Endometrial microvascular endothelial cells (primary cell): Measurements from ENCODE around the genes PCSK1 and RGMB.

DNA sequence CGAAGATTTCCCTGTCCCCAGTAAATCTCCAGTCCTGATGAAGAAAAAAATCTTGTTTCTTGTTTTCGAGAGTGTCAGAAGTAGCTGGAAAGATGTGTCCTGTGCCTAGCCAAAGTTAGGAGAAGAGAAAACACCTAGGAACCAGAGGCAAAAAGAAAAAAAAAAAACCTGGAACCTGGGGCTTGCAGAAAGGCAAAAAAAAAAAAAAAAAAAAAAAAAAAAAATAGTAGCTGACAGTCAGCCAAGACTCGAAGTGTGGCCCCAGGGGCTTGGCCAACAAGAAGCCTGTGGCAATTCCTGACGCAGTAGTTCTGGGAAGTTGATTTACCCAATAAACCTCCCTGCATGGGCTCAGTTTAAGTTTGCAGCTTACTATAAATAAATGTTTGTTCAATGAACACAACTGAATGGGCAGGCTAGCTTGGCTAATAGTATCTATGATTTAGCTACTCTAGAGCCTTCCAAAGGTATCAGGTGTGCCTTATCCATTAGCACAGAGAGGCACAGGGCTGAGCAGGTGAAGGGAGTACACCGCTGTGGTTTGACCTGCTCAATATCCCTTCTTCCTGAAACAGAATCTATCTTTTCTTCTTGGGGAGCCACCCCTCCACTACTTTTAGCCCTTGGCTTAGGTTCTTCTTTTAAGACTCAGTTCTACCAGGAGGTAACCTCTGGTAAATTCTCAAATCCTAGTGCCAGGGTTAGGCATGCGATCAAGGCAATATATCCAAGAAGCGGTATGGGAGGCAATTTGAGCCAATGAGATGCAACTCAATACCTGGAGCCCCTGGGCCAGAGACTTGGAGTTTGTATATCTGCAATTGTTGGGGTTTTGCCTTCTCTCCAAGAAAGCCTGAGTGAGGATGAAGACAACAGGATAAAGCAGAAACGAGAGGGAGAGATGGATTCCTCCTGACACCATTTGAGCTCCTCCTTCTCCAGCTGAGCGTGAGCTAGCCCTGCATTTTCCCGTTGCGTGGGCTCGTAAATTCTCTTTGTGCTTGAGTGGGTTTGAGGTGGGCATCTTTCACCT lies 21.4 kb upstream of the GLRX start:
- RAMPAGE, long total RNA = no peak

- RAMPAGE, long total RNA = no peak
These were observed 31.0 kb upstream of the GLRX start for GRCh38 chr5:95853423-95854053.

- RAMPAGE, long total RNA = no peak
These were observed 36.0 kb downstream of the ELL2 start for GRCh38 chr5:95925206-95926423.

DNA sequence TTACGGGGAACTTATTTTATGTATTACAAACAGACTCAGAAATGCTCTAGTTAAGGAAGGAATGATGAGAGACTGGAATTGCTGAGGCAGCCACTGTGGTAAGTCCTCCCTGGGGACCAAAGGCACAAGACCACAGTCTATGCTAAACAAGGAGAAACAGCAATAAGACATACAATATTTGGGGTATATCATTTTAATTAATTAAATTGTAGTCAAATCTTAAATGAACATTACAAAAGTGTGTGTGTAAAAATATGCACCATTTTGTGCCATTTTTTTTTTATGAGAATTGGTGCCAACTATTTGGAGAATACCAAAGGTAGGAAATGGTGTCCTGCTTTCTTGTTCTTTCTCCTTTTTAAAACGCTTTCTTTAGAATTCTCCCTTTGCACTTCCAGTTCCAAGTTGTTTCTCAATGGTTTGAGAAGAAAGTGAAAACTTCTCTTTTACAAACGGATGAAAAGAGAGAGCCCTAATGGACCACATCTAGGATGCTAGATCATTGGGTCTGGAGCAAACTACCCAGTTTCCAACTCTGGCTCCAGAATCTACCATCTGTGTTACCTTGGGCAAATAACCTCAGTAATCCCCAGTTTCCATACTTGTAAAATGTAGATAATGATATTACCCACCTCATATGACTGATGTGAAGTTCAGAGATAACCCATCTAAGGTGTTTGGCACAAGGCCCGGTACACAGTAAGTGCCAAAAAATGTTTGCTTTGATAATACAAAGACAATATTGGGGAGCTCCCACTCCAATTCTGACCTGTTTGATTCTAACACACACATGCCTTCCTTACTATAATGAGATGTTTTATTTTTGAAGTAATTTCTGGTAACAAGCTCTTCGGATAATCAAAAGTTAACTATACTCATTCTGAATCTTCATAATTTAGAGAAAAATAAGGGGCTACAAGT lies 30.8 kb downstream of the ELL2 start:
- RAMPAGE, long total RNA = no peak

- RAMPAGE, long total RNA = no peak
These were observed 30.2 kb downstream of the ELL2 start for GRCh38 chr5:95931559-95931783.

GRCh38 chr5:95949922-95950330 lies 11.7 kb downstream of the ELL2 start:
- RAMPAGE, long total RNA = no peak

DNA sequence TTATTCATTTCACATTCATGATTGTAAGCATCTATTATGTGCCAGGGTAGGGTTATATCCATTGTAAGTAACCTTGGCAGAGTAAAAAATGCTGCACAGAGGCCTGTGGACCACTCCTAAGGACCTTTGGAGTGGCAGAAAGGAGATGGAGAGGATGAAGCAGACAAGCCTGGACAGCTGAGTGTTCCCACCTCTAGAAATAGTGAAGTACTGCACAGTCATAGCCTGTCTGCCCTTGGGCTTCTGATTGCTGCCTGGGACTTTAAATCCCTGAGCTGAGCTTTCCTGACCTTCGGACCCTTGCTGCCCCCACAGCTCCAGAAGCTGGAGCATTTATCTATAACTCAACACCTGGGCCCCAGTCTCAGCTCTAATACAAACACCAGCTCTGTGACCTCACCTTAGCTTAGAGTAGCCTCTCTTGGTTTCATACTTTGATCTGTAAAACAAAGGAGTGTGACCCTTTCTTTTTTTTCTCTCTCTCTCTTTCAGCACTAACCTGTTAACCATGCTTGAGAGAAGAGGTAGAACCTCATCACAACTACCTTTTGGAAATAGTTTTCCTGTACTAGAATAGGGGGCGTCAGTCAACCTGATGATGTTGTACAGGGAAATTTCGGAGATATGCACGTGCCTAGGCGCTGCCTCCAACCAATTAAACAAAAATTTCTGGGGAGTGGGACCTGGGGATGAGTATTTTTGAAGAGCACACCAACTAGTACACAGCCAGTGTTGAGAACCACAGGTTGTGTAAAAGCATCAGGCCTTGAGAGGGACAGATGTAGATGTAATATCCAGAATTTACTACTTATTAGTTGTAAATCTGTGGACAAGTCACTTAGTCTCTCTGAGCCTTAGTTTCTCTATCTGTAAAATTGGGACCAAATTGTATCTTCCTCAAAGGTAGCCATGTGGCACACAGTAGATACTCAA lies 25.4 kb upstream of the ELL2 start:
- RAMPAGE, long total RNA = no peak

- RAMPAGE, long total RNA = no peak
These were observed 93.0 kb downstream of the PCSK1 start for GRCh38 chr5:96339890-96340705.

DNA sequence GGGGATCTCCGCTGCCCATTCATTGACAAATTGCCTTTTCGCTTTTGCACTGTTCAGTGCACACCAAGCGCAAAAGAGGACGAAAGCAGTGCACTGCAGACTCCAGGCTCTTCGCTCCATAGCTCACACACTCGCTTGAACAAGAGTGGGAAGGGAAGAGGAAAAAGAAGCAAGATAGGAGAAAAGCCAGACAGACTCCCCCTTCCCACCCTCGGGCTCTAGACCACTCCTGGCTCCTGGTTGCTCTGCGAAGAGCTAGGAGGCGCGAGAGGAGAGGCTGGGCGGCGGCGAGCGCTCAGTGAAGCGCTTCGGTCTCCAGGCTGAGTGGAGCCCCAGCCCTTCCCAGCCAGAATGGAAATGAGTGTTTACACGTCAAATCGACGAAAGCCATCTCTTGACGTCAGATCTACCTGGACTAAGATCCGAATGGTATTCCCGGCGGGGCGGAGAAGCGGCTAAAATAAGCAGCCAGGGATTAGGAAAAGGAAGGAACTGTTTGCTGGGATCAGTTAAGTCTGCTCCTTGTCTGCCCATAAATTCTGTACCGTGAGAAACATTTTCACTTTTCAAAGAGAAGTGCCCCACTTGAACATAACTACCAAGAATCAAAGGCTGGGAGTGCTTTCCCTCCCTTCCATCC lies at the start of gene PCSK1:
Gene PCSK1 (minus strand): TSS at position 326 of the 640 bp plus-strand sequence.
- RAMPAGE, long total RNA = no peak

DNA sequence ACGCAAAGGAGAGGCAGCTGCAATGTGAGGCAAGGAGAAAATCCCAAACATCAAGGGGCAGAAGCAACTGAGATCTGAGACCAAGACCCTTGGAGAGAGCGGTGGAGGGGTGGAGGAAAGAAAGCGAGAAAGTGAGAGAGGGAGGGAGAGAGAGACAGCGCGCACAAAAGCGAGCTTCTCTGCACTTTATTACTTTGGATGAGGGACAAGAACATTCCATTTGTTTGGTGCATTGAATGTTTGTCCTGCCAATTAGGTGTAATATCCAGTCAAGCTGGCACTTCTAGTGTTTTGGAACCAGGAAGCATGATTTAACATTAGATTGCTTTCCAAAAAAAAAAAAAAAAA lies 1.4 kb downstream of the CAST start:
- RAMPAGE, long total RNA = no peak

GRCh38 chr5:96718531-96719065 lies 56.4 kb downstream of the CAST start:
- RAMPAGE, long total RNA = no peak

- RAMPAGE, long total RNA = no peak
These were observed 66.5 kb downstream of the ERAP1 start for GRCh38 chr5:96741230-96741716.

GRCh38 chr5:96776007-96776650 lies 31.6 kb downstream of the ERAP1 start:
- RAMPAGE, long total RNA = no peak

GRCh38 chr5:96934227-96934647 lies 1.6 kb upstream of the LNPEP start:
- RAMPAGE, long total RNA = no peak

DNA sequence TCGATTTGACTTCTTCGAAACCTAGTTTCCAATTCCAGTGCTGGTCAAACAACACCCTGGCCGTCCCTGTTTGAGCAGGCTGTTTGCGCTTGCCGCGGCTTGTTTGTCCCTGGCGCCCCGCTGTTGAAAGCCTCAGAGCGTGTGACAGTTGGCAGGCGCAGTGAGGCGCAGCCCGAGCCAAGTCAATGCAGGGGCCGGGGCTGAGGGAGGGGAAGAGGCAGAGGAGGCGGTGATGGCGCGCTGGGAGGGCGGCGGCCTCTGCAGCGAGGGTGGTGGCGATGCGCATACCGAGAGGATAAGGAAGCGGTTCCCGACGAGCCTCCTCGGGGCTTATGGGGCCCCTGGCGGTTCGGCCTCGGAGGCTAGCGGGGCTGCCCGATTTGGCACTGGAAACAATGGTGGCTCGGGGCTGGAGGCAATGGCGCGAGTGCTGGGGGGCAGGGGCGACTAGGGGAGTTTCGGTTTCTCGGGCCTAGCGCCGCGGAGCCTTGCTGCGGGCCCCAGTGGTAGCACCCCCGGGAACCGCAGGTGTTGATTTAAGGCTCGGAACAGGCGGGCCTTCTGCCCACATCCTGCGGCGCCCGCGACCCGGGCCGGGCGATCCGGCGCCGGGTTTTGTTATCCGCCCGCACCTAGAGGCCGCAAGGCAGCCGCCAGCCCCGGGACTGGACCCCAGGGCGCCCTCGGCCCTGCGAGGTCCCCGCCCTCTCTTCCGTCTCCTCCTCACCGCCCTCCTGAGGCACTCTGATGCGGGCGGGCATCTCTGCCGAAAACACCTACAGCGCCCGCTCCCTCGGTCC lies 1.0 kb upstream of the LNPEP start:
- RAMPAGE, long total RNA = no peak

GRCh38 chr5:98546360-98546862 lies 227.1 kb upstream of the RGMB start:
- RAMPAGE, long total RNA = no peak

DNA sequence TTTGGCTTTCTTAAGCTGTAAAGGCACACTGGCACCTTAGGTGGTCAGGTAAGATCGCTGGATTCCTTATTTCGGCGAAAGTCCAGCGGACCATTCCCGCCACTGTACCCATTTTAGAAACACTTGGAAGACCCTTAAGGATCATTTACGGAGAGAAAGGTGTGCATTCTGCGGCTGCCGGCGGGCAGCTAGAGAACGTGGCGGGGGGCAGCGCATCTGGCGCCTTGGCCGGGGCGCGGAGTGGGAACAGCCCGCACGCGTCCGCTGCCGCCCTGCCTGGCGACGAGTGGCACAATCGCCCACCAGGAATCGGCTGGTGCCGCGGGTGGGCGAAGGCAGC lies 4.8 kb upstream of the RGMB start:
- RAMPAGE, long total RNA = no peak

DNA sequence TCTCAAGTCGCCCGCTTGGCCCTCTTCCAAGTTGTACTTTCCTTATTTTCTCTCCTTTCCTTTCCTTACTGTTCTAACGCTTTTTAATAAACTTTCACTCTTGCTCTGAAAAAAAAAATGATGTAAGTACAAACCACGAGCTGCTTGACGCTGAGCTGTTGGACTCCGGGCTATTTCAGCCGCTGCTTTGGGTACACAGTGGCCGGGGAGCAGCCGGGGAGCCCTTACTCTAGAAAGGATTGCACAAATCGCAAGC lies 2.8 kb upstream of the RGMB start:
- RAMPAGE, long total RNA = no peak

DNA sequence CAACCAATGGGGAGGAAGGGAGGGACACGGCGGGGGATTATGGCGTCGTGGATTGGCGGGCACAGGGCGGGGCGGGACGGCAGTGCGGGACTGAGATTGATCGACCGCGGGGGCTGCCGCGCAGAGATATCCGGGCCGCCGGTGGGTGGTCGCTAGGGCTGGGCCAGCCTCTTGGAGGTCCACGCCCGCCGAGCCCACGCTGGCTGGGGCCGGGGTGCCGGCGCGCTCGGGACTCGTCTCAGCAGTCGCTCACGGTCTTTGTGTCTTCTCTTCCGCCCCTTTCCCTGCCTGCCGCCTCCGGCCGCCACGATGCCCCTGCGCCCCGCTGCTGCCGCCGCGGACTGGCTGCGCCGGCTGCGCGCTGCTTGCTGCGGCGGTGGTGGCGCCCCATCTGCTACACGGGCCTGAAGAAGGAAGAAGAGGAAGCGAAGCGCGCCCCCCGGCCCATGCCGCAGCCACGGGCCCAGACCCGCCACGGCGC lies at the start of gene RGMB:
Gene RGMB (plus strand): TSS at position 121 of the 481 bp plus-strand sequence.
- RAMPAGE, long total RNA = start-site peak on the plus strand centred at position 134 of the sequence, 138 bp wide, 23 and 21 reads in 2 replicates

- RAMPAGE, long total RNA = no peak
These were observed 13.2 kb downstream of the RGMB start for GRCh38 chr5:98786618-98787059.